Esophagus muscularis mucosa (tissue), 4 donors: ENCODE data around the genes CHRM2 and AKR1D1.

DNA sequence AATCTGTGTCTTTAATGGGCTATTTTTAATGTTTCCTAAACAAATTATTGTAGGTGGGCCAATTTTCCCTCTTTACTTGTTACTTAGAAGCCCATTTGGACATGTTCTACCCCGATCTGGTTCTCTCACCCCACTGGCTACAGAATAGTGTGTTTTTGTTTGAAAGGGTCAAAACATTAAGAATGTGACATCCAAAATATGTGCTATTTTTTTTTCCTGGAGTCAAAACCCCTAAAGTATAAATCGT lies 32.2 kb downstream of the CALD1 start:
- PRO-cap = no peak
- RAMPAGE, long total RNA, 4 experiments = no peak in any of the 4 experiments

DNA sequence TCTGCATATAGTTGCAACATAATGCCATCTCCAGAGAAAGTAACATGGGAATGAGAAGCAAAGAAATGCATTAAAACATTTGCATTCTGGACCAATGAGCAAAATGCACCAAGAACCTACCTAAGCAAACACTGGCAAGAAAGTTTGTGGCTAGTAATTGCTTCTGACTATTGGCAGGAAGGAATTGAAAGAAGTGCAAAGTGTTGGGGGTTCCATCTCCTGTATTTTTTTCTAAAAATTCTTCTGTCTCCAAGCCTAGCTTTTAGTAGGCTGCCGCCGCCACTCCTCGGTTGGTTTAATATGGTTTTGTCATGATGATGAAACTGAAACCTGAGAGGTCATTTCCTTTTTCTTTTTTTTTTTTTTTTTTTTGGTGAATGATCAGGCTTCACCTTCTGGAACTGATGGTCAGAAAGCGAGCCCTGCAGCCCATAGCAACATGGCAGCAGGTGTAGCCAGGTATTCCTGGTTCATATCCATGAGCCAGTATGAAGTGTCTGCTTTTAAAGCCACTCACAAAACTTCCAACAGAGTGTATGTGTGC lies 75.4 kb upstream of the AGBL3 start:
- PRO-cap = no peak
- RAMPAGE, long total RNA, 4 experiments = no peak in any of the 4 experiments

GRCh38 chr7:134933862-134934456 lies 52.3 kb upstream of the AGBL3 start:
- PRO-cap = no peak
- RAMPAGE, long total RNA, 4 experiments = no peak in any of the 4 experiments

GRCh38 chr7:134942686-134943074 lies 43.6 kb upstream of the AGBL3 start:
- PRO-cap = no peak
- RAMPAGE, long total RNA, 4 experiments = no peak in any of the 4 experiments

GRCh38 chr7:135165028-135165594 lies 5.4 kb downstream of the CYREN start:
- PRO-cap = no peak
- RAMPAGE, long total RNA, 4 experiments = no peak in any of the 4 experiments

DNA sequence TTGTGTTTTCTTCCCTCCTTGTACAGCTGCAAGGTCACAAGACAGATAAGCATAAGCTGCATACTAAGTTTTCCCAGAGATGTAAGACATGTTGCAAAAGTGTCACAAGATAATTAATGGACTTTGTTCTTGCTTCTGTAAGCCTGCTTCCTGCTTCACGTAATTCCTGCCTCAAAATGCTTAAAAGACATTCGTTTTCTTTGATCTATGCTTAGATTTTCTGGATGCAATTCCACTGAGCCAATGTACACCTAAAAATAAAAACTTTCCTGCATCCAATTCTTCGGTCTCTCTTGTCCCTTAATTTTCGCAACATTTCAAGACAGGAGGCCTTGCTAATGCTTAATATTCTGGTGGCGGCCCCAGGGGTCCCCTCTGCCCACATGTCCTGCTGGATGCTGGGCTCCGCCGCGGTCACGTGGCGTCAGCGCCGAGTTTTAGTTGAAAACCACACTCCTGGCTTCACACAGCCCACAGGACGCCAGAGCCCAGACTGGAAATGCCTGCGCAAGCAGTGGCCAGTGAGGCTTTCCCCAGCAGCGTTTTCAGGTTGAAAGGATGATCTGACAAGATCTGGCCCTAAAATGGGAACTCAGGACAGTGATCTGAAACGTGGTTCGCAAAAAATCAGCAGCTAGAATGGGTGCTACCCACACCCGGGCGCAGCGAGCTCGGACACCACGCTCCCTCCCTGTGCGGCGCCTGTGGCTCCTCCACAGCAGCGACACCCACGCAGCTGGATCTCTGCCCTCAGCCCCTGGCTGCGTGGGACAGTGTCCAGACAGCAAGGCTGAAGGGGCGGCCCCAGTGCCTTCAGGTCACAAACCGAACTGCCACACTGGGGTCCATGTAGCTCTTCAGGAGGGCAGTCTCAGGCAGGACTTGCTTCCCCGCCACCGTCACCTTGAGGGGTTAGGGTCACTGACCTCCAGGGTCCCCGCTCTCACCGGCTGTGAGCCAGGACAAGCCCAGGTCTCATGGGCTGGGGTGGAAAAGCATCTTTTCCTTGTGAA lies 11.5 kb upstream of the CYREN start:
- PRO-cap = no peak
- RAMPAGE, long total RNA, 4 experiments = no peak in any of the 4 experiments

DNA sequence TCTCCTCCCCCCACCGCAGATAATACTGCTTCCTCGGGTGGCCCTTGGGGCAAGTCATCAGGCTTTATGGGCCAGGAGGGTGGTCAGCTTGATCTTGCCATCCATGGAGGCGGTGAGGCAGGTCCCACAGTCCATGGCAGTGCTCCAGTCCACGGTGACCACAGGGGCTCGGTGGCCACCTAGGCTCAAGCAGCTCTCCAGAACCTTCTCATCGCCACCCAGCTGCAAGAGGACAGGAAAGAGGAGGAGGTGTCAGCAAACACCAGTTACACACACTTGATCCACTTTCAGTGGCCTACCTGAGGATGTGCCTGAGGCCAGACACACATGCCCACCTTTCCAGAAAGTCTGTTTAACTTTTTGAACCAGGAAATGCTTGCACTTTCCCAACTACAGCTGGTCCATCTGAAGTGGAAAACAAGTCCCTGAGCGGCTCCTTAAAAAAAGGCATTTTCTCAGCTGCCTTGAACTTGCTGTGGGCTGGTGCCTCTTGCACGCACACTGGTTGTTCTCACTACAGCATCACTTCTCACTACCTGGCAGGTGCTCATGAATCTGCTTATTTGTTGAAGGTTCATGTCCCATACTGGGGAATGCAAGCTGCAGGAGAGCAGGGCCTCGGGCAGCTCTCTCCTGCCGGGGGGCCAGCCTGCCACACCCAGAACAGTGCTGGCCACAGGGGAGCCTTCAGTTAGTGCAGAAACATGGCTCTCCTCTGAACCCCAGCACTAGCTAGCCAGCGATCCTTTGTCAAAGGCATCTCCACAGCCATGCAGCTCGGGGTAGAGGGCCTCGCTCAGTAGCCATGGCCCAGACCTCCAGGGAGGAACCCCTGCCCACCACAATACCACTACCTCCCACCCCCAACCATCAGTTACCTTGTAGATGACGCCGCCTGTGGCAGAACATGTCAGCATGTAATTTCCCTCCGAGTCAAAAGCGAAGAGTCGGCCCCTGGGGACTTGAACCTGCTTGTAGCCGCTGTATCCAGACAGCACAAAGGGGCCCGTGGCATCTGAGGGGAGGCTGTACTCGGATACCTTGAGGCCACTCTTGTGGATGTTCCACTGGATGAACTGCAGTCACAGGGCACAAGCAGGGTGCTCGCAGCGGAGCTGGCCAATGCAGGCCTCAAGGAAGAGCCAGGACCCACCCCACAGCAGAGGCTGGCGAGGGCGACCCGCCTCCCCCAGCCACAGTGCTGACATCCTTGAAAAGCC lies 16.0 kb upstream of the CYREN start:
- PRO-cap = no peak
- RAMPAGE, long total RNA, 4 experiments = no peak in any of the 4 experiments

- PRO-cap = no peak
- RAMPAGE, long total RNA, 4 experiments = no peak in any of the 4 experiments
Observed at GRCh38 chr7:135508627-135509157, 1.2 kb downstream of the CNOT4 start.

DNA sequence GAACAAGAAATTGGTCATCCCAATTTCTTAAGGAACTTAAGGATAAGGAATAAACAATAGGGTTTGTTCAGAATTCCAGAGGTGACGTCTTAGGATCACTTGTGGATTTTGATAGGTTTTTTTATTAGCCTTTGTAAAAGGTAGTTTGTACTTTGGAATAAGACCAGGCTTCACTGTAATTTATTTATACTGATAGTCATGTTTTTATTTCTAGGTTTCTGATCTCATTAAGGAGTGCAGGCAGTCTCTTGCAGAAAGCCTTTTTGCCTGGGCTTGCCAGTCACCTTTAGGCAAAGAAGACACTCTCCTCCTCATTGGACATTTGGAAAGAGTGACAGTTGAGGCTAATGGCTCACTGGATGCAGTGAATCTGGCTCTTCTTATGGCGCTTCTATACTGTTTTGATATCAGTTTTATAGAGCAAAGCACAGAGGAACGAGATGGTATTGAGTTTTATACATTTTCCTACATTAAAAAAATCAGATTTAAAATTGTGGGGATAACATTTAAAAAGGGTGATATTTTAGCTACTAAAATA lies 19.9 kb downstream of the NUP205 start:
- PRO-cap = no peak
- RAMPAGE, long total RNA, 4 experiments = no peak in any of the 4 experiments

DNA sequence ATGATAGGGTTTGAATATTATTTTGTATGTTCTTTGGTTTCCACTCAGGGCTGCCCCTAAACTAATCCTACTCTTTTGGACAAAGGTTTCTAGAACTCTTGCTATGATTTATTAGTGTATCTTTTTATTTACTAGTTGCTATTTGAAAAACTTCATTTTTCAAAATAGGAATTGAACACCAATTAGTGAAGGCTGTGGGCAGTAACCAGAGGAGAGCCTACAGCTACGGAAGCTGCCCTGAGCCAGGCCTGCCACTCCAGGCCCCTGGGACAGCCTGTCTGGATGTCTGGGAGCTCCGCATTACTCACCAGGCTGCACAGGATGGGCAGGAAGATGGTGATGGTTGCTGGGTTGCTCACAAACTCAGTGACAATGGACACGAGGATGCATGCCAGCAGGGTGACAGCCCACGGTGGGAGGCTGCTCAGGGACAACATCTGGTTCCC lies 22.9 kb downstream of the STMP1 start:
- PRO-cap = no peak
- RAMPAGE, long total RNA, 4 experiments = no peak in any of the 4 experiments

- PRO-cap = no peak
- RAMPAGE, long total RNA, 4 experiments = no peak in any of the 4 experiments
Observed at GRCh38 chr7:135927116-135927685, 50.0 kb downstream of the MTPN start.

DNA sequence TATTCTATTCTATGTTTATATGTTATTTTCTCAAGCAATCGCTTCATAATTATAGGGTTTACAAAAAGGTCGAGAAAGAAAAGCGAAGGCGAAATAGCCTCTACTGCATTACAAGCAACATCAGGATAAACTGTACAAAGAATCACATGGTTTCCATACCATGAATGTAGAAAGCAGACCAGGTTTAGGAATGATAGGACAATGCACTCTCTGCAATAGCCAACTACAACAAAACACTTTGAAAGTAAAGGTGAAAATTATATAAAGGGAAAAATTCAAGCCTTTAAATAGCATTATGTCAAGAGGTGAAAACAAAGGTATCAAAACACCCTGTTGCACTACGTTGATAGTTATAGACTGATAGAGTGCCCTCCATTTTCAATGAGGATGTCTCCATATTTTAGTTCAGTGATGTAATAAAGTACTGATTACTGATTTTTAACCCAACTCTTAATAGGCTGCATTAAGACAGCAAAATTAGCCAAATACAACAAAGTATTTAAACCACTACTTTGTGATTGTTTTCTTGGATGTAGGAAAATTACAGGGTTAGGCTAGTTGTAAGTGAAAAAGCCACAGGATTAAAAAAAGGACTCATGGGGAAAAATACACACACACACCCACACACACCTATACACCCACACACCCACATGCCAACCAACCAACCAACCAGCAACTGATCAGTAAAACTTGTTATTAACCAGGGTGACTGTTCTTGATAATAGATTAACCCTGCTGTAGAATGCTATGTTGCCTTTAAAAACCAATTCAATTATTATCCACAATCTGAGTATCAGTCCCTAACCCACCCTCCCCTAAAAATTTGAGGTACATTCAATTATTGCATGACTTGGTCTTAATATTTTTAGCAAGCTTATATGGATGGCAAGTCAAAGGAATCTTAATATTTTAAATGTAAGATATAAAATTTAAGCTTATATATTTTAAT lies 49.2 kb downstream of the MTPN start:
- PRO-cap = no peak
- RAMPAGE, long total RNA, 4 experiments = no peak in any of the 4 experiments

DNA sequence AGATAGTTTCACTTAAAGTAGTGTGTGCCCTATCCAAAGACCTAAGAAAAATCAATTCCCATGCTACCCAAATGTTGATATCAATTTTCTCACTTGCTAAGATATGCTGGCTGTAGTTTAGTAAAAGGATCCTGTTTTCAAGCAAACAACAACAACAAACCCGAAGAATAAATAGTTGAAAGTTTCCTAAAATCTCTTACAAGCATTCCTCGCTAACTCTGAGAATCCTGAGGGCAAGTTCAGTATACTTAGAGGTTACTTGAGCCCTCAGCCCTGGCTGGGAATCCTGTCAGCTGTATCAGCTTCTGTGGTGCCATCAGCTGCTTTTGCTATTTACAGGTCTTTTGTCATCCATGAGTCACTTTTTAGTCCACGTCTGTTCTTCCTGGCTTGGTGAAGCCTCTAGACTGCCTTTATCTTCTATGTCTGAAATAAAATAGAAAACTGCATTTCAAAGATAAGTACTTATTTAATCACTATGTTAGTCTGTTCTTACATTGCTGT lies 59.8 kb upstream of the MTPN start:
- PRO-cap = no peak
- RAMPAGE, long total RNA, 4 experiments = no peak in any of the 4 experiments

DNA sequence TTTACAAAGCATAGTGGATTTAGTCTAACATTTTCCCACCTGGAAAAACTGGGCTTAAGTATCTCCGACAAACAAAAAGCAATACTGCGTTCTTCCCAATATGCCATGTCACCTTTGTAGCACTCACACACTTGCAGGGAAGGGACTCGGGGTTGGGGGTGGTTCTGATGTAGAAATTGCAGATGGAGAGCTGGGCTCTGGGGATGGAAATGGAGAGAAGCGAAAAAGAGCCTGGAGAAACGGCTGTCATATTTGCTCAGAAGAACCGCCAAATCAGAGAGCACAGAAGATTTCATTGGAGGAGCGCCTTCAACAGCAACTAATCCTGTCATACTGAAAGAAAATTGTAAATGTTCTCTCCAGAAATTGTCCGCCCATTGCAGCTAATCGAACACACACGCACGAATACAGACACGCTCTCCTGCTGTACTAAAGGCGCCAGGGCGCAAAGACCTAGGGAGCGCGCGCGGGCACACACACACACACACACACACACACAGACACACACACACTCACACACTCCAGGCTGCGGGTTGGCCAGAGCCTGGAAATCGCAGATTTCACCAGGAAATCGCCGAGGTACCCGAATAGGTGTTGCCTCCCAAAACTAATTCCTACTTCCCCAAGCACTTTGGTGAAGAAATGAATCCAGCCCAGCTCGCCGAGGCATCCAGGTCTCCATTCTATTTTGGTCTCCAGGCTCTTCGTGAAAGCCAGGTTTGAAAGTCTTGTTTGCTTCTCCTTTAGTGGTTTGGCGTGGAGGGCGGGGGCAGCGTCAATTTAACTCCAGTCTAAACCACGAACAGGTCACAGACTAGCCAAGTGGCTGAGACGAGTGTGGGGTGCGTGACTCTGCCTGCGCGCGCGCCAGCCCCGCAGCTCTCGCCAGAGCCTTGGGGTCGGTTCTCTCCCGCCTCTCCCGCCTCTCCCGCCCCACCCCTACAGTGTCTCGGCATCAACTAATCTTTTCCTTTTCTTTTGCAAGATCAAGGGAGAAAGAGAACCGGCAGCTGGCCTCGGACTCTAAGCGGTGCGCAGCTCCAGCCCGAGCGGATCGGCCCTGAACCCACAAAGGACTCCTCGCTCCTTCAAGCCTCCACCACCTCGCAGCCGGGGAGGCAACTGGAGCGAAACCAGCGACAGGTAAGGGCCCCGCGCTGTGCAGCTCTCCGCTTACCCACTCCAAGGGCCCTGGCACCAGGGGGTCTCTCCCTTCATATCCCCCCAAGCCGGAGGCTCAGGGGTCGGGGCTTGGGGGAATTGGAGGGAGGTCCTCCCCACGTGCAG lies at the start of gene CHRM2:
Gene CHRM2, plus strand, starts transcription at position 377 of the 1,287 bp plus-strand sequence.
- PRO-cap = unidirectional peak, plus-strand start at position 377 of the sequence; unidirectional peak, plus-strand start at position 810 of the sequence
- RAMPAGE, long total RNA, 4 experiments = start-site peak on the plus strand in 4 of 4 experiments, centred at positions 384 to 994 of the sequence, 8 to 173 reads per replicate

GRCh38 chr7:137347312-137347830 lies 3.8 kb upstream of the PTN start:
- PRO-cap = no peak
- RAMPAGE, long total RNA, 4 experiments = no peak in any of the 4 experiments

DNA sequence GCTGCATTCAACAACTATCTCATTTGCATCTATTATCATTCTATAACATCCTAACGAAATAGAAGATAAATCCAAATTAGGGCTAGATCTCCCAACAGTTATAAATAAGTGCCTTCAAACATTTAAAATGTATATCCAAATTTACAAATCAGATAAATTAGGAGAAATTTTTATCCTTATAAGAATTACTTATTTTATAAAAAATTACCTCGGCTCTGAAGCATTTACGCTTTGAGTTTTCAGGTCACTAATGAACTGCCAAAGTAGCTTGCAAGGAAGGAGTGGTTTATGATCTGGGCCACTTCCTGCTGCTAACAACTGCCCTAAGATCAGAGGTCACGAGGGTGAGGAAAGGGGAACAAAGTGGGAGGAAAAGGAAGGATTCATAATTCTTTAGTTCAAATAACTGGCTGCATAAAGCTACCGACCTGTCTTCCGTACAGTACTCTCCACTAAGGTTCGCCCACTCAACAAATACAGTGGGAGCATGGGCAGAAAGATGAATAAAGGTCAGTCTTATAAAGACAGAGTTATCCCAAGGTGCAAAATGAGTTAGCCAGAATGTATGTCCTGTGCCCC lies 66.1 kb downstream of the CREB3L2 start:
- PRO-cap = no peak
- RAMPAGE, long total RNA, 4 experiments = no peak in any of the 4 experiments

- PRO-cap = unidirectional peak, plus-strand start at chr7:137942686
- RAMPAGE, long total RNA, 4 experiments = no peak in any of the 4 experiments
Observed at GRCh38 chr7:137942438-137942859, 59.4 kb downstream of the CREB3L2 start.

- PRO-cap = no peak
- RAMPAGE, long total RNA, 4 experiments = no peak in any of the 4 experiments
Observed at GRCh38 chr7:138075803-138076563, at the start of gene AKR1D1. Gene AKR1D1 (plus strand): TSS chr7:138076459.

GRCh38 chr7:138257645-138258293 lies 181.5 kb downstream of the AKR1D1 start:
- PRO-cap = no peak
- RAMPAGE, long total RNA, 4 experiments = no peak in any of the 4 experiments

DNA sequence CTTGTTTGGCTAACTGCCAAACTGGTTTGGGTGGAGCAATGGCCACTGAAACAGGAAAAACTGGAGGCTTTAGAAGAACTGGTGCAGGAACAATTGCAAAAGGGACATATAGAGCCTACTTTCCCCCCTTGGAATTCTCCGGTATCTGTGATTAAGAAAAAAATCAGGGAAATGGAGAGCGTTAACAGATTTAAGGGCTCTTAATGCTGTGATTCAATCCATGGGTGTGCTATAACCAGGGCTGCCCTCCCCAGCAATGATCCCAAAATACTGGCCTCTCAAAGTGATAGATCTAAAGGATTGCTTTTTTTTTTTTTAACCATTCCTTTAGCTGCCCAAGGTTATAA lies 117.9 kb upstream of the TRIM24 start:
- PRO-cap = no peak
- RAMPAGE, long total RNA, 4 experiments = no peak in any of the 4 experiments